ENCODE results near the gene GUK1.

GRCh38 chr1:227318668-227319097 is 391 bp upstream of the CDC42BPA start:
- PRO-cap, result bidirectional peak, plus-strand start at chr1:227318693, minus-strand start at chr1:227318880

- PRO-cap, result no peak
These were observed 111.3 kb upstream of the CDC42BPA start for GRCh38 chr1:227429486-227430067.

GRCh38 chr1:227757717-227758316 is 22.6 kb downstream of the SNAP47 start:
- PRO-cap, result no peak

DNA sequence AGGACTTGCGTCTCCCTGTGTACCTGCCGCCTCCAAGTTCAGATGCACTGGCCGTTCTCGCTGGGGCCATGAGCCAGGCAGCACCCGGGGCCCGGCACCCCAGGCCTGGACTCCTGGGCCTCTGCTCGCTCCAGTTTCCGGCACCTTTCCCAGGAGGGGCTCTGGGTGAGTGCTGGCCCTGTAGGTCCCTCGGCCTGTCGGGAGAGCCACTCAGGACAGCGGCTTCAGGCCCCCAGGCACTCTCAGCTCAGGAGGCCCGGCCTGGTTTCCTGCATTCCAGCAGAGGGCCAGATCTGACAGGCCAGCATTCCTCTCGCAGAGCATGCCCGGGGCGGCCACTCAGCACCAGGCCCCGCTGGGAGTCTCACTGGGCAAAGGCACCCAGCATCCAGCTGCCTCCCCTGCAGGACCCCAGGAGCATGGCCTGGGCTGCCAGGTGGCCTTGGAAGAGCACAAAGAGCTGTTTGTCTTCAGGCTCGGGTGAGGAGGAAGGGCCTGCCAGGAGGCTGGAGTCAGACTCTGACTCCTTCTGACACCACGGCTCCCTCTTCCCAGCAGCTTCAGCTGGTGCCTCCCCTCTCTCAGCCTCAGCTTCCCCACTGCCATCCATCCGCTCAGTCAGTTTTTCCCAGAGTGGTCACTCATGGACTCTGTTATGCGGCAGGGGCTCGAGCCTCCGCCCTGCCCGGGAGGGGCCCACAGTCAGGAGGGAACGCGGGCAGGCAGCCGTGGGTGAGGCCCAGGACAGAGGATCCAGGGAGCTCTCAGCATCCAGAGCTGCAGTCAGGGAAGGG is 51.8 kb downstream of the WNT9A start:
- PRO-cap, result no peak

DNA sequence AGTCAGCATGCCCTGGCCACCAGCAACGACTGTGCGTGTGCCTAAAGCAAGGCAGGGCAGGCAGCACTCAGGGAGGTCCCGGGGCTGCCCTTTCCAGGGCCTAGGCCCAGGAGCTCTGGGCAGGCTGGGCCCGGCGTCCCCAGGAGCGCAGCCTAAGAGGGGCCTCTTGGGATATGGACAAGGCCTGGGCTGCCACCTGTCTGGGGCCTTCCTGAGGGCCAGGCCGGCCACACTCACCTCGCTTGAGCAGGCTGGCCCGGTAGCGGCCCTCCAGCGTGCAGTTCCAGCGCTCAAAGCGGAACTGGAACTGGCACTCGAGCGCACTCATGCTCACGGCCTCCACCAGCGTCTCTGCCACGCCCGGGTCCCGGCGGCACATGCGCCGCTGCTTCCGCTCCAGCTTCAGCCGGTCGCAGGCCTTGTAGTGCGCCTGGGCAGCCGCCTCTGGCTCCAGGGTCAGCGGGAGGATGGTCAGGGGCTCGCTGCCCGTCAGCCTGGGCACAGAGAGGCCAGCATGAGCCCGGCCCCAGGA is 22.6 kb downstream of the WNT9A start:
- PRO-cap, result no peak

DNA sequence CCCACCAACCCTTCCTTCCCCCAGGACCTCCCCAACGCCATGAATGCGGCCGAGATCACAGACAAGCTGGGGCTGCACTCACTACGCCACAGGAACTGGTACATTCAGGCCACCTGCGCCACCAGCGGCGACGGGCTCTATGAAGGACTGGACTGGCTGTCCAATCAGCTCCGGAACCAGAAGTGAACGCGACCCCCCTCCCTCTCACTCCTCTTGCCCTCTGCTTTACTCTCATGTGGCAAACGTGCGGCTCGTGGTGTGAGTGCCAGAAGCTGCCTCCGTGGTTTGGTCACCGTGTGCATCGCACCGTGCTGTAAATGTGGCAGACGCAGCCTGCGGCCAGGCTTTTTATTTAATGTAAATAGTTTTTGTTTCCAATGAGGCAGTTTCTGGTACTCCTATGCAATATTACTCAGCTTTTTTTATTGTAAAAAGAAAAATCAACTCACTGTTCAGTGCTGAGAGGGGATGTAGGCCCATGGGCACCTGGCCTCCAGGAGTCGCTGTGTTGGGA is 5.2 kb downstream of the C1orf35 start:
- PRO-cap, result no peak

DNA sequence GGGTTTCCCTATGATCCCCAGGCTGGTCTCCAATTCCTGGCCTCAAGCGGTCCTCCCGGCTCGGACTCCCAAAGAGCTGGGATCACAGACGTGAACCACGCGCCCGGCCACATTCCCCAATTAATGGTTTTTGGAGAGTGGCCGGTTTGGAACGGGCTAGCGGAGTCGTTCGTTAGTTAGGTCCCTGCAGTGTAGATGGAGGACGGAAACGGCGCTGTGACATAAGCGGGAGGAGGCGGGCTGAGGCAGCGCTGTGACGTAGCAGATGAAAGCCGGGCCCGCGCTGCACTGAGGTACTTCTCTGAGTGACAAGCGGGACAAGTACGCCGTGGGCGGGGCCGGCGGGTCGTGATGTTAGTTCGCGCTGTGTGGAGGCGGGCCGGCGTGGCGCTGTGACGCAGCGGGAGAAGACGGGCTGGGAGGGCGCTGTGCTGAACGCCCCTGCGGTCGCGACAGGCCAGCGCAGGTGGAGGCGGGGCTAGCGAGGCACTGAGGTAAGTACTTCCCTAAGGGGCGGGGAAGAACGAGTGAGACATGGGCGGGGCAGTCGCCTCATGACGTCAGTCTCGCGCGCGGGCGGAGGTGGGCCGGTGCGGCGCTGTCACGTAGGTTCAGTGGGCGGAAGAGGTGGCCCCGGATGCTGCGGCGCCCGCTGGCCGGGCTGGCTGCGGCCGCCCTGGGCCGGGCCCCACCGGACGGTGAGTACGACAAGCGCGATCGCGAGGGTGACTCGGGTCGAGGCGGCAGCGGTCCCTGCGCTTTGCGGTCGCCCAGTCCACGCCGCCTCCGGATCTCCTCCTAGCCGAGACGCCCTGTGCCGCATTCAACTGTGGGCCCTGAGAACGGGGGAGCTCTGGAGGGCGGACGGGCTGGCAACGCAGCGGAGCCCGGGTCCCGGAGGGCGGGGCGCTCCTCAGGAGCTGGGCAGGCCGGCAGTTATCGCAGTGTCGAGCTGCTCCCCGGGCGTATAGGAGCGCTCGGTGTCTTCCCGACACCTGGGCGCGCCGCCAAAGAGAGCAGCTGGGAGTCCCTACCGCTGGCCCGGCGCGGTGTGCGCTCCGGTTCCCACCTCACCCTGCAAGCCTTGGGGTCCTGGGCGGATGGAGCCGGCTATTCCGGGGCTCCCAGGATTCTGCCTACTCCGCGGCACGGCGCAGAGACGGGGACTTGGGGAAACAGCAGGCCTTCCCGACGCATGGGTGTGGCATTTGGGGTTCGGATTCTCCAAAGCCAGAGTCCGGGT is at the start of gene GUK1:
Gene GUK1 (plus strand): TSS at position 614 of the 1,243 bp plus-strand sequence.
- PRO-cap, result bidirectional peak, plus-strand start at position 614 of the sequence, minus-strand start at position 213 of the sequence; bidirectional peak, plus-strand start at position 944 of the sequence, minus-strand start at position 829 of the sequence

GRCh38 chr1:228141544-228142088 is 1.5 kb downstream of the GUK1 start:
- PRO-cap, result bidirectional peak, plus-strand start at chr1:228141749, minus-strand start at chr1:228141798

GRCh38 chr1:228192153-228192657 is 15.6 kb upstream of the OBSCN start:
- PRO-cap, result no peak

DNA sequence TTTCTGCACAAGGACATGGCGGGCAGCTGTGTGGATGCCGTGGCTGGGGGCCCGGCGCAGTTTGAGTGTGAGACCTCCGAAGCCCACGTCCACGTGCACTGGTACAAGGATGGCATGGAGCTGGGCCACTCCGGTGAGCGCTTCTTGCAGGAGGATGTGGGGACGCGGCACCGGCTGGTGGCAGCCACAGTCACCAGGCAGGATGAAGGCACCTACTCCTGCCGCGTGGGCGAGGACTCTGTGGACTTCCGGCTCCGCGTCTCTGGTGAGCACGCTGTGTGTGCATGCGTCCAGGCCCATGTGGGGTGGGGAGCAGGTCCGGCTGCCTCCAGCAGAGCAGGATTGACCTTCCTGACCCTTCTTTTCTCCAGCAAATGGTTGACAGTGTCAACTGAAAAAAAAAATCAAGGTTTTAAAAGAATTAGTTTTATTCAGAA is 9.2 kb downstream of the OBSCN start:
- PRO-cap, result no peak

DNA sequence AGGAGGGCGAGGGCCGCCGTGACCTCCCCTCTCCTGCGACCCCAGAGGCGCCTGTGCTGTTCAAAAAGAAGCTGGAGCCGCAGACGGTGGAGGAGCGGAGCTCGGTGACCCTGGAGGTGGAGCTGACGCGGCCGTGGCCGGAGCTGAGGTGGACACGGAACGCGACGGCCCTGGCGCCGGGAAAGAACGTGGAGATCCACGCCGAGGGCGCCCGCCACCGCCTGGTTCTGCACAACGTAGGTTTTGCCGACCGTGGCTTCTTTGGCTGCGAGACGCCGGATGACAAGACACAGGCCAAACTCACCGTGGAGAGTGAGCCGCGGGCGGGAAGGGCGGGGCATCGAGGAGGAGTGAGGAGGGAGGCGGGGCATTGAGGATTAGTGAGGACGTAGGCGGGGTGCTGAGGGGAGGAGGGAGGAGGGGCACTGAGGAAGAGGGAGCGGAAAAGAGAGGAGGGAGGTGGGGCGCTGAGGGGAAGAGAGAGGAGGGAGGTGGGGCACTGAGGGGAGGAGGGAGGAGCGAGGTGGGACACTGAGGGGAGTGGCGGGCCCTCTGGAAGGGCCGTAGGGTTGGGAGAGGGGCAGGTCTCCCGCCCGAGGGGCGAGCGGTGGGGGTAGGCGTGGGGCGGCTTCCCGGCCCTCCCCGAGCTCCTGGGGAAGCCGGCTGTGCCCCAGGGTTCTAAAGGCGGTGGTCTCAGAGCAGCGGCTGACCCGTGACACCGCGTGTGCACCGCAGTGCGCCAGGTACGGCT is 68.0 kb downstream of the OBSCN start:
- PRO-cap, result bidirectional peak, plus-strand start at position 499 of the sequence, minus-strand start at position 281 of the sequence

DNA sequence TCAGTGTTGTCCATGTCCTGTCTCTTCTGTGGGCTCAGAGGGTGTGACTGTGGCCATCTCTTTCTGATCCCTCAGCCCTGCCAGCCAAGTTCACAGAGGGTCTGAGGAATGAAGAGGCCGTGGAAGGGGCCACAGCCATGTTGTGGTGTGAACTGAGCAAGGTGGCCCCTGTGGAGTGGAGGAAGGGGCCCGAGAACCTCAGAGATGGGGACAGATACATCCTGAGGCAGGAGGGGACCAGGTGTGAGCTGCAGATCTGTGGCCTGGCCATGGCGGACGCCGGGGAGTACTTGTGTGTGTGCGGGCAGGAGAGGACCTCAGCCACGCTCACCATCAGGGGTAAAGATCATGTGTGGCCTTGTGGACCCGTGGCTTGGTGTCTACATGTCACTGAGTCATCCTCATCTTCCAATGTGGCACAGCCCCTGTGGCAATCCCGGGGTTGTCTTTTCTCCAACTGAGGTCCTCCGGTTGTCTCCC is 84.0 kb downstream of the OBSCN start:
- PRO-cap, result no peak

GRCh38 chr1:228304261-228304584 is 96.4 kb downstream of the OBSCN start:
- PRO-cap, result no peak

GRCh38 chr1:228368859-228369517 is 37.6 kb downstream of the TRIM11 start:
- PRO-cap, result no peak

DNA sequence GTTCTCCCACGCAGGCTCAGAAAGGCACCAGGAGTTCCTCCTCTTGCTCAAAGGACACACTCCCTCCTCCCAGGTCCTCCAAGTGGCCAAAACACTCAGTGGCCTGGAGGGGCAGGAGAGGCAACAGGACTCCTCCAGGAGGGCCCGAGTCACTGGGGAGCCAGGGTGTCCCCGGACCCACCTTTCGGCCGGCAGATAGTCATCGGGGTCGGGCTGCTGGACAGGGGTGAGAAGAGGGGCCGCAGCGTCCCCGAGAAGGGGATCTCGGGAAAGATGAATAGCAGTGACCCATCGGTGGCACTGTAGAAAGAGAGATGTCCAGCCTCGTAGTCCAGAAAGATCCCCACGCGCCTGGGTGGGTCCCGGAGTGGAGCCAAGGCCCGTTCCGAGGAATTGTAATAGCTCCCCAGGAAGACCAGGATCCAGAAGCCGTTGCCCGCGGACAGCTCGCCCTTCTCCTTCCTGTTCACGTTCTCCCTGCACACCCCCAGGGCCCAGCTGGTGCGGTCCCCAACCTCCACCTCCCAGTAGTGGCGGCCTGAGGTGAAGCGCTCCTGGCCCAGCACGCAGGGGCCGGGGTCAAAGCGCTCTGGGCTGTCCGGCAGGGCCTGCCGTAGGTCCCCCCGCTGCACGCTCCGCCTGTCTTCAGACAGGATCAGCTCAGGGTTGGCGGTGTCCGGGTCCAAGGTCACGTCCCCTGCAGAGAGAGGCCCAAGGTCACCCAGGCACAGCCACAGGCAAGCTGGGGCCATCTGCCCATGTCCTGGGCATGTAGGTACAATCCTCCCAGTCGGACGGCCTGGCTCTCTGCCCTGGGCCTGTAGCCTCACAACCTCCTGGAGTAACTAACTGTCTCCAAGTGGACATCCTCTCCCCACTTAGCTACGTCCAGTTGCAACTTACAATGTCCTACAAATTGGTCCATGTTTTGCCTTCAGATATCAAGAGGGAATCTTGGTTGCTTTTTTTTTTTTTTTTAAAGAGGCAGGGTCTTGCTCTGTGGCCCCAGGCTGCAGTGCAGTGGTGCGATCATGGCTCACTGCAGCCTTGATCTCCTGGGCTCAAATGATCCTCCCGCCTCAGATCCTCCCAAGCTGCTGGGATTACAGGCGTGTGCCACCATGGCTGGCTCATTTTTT is 11.7 kb downstream of the TRIM11 start:
- PRO-cap, result no peak

- PRO-cap, result bidirectional peak, plus-strand start at chr1:228464863, minus-strand start at chr1:228464623
These were observed 6.6 kb downstream of the H2BC26 start for GRCh38 chr1:228464560-228464779.

GRCh38 chr1:228647374-228648606 is 87.5 kb upstream of the RHOU start:
- PRO-cap, result unidirectional peak, minus-strand start at chr1:228647692; bidirectional peak, plus-strand start at chr1:228648126, minus-strand start at chr1:228648088; unidirectional peak, plus-strand start at chr1:228648126

DNA sequence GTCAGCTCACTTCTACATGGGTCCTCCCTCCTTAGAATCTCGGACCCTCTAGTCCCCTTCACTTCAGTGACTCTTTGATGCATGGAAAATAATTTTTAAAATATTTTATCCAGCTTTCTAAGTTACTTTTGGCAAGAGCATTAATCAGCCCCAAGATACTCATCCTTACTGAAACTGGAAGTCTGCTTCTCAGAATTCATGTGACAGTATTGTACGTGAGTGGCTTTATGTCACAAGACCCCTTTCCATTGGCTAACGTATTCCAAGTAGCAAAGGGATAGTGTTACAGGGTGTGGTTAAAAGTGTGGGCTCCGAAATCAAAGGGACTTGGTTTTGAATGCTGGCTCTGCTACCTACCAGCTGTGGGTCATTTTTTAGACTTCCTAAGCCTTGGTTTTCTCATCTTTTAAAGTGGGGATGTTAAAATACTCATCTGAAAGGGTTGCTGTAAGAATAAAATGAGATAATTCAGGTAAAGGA is 91.7 kb downstream of the RHOU start:
- PRO-cap, result bidirectional peak, plus-strand start at position 299 of the sequence, minus-strand start at position 157 of the sequence

GRCh38 chr1:228836341-228836824 is 101.1 kb downstream of the RHOU start:
- PRO-cap, result bidirectional peak, plus-strand start at chr1:228836623, minus-strand start at chr1:228836556

GRCh38 chr1:228842000-228842712 is 106.9 kb downstream of the RHOU start:
- PRO-cap, result no peak